PC-3 (cell line): ENCODE measurements around a stretch of chr18.

DNA sequence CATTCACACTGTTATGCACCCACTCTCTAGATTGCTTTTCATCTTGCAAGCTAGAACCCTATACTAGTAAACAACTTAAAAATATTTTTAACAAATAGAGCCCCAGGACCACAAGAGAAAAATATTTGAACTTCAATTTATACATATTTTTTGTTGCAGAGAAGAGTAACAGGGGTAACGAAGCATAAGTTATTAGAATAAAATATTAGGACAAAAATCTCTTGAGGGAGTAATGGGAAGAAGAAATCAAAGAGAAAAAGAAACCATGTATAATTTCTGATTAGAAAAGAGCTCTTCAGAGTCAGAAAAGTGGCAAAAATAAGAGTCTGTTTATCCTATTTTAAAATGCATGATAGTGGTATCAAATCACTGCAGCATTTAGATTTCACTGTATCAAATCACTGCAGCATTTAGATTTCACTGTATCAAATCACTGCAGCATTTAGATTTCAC, 39.6 kb downstream of the PARD6G start:
- RAMPAGE, long total RNA: no peak